Endothelial cell (in vitro differentiated cells): ENCODE measurements around a stretch of chr3.

GRCh38 chr3:24829143-24829469 lies 334.5 kb upstream of the THRB start:
- PRO-cap: no peak

DNA sequence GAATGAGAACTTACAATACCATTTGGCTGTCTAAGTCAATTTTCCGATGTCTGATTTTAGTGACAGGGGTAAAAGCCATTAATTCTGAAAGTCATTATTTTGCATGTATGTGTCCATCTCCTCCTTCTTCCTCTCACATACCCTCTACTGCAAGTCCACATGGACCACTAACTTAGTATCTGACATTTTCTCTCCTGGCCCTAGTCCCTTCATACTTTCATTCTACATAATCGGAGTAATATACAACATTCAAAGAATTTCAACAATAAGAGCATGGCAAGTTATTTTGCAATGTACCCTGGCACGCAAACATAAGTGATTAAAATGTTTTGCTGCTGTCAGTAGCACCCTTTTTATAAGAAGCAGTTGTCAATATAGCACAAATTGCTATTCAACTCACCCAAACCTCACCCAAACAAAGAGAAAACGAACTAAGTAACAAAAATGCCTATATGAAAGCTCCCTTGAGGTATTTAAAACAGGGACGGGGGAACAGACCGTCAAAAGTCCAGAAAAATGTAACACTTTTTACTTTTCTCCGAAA lies 1.8 kb downstream of the TOP2B start:
- PRO-cap: no peak

DNA sequence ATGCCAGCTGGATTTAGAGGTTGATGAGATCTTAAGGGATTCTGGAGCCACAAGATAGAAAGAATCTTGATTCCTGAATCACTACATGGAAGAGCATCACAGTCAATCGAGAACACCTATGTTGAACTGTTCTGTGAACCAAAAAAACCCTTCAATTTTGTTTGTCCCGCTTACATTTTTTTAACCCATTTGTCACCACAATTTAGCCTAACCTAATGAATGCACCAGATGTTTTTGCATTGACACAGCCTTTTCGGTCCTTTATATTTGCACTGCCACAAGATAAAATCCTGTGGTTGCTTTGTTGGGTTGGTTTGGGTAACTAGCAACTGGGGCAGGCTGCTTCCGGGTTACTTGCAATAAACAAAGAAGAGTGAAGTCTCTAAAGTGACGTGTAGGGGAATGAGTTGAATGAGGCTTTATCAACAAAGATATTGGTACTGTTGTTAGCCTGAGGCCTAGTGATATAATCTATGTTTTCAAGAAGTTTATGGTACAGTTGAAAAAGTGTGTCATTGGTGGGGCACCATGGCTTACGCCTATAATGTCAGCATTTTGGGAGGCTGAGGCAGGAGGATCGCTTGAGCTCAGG lies 121.6 kb downstream of the OXSM start:
- PRO-cap: no peak

- PRO-cap: unidirectional peak, minus-strand start at chr3:26011260
Observed at GRCh38 chr3:26011000-26011372, 221.1 kb downstream of the OXSM start.

DNA sequence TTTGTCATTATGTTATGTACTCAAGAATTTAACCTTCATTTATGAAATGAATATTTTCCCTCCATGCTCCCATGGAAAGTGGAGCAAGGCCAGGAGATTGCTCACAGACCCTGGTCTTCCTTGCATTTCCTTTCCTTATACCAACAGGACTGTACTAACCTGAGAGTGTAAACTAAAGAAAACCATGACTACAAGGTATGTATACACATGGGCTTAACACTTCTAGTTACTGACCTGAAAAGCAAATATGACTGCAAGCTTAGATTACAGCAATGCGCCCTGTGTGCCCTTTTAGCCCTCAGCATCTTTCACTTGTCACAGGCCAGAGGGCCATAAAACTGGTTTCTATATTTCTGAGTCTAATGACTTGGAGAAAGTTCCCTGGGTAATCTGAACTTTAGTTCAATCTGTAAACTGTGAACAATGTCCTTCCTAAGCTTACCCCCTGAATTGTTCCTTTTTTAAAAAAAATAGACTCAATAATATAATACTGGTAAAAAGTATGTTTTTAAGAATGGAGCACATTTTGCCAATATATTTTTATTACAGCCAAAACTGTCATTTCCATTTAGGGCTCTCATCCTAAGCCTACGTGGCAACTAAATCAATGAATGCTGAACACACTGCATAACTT lies 52.0 kb downstream of the NEK10 start:
- PRO-cap: no peak

DNA sequence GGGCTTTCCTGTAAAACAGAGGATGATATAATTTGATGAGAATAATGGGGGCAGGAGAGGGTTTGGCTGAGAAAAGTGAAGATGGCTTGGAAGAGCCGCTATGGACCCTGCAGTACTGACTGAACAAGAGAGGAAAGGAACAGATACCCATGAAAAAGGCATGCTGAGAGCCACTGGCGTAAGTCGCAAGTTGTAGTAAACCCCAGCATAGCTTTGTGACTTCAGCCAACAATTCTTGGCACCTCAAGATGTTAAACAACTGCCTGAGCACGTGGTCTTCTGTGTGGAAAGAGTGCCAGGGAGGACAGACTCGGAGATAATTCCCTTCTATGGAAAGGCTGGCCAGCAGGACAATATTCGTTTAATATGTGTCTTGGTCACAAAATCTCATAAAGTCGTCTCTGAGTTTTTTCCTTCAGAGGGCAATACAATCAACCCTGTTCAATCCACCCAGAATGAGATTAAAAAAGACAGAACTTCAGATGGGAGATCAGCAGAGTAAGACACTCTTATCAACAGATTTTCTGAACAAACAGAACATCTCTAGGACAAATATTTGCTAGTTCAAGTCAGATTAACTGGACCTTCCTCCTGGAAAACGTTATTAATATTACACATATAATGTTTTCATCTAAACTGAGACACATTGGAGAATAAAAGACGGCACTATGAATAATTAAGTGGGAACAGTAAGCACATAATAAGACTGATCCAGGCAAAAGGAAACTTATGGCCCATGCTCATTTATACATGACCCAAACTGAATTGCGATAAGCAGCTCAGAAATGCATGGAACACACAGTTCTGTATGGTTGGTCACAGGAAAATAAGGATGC lies 49.2 kb downstream of the NEK10 start:
- PRO-cap: no peak

- PRO-cap: no peak
Observed at GRCh38 chr3:27436058-27436669, 48.0 kb downstream of the SLC4A7 start.

- PRO-cap: bidirectional peak, plus-strand start at chr3:27483433, minus-strand start at chr3:27483307
Observed at GRCh38 chr3:27482866-27483676, 1.1 kb downstream of the SLC4A7 start.

DNA sequence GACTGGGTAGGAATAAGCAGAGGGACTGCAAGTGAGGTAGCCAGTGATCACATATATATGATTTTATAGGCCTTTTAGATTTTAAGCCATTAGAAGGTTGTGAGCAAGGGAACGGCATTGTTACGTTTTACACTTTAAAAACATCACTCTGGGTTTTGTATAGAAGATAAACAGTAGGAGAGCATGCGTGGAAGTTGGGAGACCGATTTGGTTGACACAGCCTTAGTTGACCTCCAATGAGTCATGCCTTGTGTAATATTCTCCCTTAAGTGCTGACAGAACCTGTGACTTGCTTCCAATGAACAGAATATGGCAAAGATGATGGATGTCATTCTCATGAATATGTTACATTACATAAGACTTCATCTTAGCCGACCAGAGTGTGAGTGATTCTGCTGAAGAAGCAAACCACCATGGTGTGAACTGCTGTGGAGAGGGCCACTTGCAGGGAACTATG lies 37.2 kb upstream of the SLC4A7 start:
- PRO-cap: no peak

- PRO-cap: no peak
Observed at GRCh38 chr3:27622915-27623323, 99.2 kb downstream of the EOMES start.

- PRO-cap: unidirectional peak, plus-strand start at chr3:27632821; bidirectional peak, plus-strand start at chr3:27633002, minus-strand start at chr3:27632858
Observed at GRCh38 chr3:27632501-27633681, 89.2 kb downstream of the EOMES start.

DNA sequence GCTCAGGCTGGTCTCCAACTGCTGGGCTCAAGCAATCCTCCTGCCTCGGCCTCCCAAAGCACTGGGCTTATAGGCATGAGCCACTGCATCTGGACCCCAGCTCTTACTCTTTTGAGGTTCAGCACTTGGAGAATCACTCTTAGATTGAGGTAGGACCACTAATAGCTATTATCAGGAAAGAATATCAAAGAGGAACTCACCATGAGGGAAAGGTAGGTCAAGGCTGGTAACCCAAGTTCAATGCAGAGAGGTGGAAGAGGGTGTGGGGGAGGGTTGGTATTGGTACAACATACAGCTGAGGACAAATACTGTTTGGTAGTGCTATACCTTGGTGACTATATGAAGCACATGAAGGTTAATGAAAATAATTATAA lies 81.1 kb downstream of the EOMES start:
- PRO-cap: no peak

DNA sequence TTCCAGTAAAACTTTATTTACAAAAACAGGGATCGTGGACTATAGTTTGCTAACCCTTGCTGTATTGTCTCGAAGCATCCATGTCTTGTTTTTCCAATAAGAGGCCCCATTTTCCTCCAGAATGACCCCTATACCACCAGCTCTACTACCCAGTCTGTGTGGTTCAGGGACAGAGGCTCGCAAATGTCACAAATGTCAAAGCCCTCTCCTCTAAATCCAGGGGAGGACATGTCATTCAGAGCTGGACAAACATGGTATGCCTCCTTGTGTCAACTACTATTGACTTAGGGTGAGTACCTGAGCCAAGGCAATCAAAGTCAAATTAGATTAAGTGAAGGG lies 186.8 kb upstream of the EOMES start:
- PRO-cap: no peak

GRCh38 chr3:28291648-28291922 lies 50.2 kb downstream of the CMC1 start:
- PRO-cap: no peak

GRCh38 chr3:28349733-28350163 lies 1.1 kb upstream of the AZI2 start:
- PRO-cap: no peak

DNA sequence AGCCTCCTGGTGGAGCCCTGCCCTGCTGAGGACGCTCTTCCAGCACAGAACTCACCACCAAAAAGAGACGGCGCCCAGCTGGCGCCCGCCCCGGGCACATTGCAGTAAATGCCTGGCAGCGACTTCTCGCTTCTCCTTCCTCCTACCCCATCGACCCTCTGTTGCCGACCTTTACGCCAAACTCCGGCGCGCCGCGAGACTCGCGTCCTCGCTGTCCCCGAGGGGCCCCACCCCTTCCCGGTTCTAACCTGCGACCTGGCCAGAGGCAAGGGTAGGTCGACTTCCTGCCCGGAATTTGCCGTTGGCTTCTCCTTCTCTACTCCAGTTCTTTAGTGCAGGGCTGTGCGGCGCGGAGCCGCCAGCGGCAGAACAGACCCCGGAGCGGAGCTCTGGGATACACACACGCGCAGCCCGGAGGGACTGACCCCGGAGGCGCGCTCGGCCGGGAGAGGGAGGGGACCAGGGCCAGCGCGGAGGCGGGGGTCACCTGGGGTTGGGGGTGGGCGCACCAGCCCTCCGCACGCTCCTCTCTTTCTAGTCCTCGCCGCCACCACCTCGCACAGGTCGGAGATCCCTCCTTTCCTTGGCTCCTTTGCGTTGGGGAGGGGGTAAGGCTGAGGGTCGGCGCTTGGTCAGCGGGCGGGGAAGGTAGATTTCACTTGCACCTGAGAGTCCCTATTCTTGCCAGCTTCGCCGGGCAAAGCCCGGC lies 226.6 kb upstream of the AZI2 start:
- PRO-cap: no peak

DNA sequence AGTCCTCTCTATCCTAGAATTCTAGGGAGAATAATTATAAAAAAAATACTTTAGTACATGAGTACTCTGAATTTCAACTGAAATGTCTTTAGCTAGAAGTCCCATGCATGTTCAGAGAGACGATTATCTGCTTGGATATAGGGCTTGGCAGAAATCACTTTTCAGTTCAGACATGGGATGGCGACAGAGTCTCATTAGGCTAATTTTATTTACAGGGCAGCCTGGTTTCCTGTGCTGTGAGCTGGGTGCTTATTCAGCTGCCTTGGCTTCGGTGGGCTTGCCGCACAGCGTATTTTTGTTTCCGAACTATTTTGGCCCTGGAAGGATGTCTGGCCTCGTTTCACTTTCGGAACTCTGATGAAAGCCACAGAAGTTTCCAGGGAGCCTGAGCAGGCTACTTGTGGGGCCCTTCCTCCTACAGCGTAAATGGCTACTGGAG lies 364.2 kb upstream of the RBMS3 start:
- PRO-cap: no peak

GRCh38 chr3:29282350-29282520 lies 1.4 kb downstream of the RBMS3 start:
- PRO-cap: no peak

DNA sequence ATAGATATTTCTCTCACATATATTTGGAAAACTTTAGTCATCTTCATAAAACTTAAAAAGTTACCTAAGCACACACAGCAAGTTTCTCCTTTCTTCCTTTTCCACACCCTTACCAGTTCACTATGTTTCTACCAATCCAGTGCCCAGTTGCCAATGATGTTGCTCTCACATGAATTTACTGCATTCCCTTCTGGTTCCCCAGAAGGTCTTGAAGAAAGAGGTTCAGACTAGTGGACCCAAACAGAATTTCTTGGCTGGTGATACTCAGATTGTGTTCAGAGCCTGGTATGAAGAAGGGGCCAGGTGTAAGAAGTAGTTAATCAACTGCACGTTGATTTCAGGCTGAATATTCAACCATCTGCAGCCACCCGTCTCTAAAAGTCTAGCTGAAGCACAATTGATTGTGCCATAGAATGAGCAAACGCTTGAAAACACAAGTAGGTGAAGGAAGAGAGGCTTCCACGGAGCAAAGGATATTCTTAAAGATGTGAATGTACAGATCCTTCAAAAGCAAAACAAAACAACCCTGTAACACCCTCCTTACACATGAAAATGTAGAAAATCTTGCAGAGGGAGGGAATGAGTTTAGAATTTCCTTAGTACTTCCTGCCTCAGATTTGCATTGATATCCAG lies 4.6 kb downstream of the RBMS3 start:
- PRO-cap: no peak

DNA sequence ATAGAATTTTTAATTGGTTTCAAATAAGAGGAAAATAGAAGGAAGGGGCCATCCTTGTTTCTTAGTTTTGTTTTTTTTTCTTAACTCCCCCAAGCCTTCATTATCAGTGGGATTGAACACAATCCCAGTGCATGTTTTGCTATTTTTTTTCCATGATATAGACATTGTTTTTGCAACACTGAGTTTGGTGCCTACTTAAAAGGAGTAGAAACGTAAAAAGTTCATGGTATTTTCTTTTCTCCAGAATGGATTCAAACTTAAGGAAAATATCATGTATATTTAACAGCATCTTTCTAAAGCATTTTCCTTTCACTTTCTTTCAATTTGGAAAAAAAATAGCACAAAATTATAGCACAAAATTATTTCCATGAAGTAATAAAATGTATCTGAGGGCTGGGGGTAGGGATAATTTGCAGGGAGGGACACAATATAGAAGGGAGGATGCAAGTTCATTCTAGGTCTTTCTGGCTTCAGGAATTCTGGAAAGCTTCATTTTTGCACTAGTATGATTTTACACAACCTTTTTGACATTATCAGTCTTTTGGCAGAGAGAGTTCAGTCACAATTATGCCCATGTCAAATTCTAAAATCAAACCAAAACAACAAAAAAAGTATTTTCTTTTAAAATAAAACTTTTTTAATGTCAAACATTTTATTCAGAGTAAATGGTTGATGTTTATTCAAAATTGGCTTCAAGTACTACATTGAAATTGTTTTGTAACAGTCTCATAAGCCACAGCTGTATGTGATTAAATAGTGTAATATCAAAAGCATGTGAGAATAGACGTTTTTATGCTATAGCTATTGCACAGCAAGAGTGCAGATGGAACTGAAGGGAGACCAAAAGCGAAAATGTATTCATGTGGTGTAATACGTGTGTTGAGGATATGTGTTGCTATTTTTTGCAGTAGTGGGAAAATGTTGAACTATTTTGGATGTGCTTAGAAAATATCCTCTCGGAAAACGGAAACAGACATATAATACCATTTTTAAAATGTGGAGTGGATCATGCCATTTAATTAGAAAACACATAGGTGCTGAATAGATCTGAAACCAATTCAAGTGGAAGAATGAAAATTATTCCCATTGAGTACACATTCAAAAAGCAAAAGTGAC lies 5.7 kb downstream of the RBMS3 start:
- PRO-cap: no peak